Jejunum (tissue), 1 donor: ENCODE measurements around a stretch of chr3.

GRCh38 chr3:71724522-71724852 is 715 bp downstream of the EIF4E3 start:
- PRO-cap: unidirectional peak, plus-strand start at chr3:71724654

- PRO-cap: unidirectional peak, minus-strand start at chr3:71726328
Observed at GRCh38 chr3:71726155-71726764, 1.1 kb upstream of the EIF4E3 start.

DNA sequence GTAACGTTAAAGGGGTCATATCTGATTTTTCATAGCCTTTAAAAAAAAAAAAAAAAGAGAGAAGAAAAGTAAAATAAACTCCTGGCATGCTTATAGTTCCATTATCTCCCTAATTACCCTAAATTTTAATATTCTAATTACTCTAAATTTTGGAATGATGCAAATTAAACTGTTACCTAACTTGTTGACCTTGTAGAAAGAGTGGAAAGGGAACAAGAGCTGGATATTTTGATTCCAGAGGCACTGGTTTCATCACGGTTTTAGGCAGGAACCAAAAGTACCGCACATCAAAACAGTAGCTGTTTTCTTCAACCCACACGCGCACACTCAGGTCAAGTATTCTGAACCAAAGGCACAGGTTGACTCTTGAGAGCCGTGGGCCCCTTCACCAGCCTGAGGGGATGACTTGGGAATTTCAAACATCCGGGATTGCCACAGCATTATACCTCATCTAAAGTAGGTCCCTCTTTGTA is 87.9 kb upstream of the PROK2 start:
- PRO-cap: no peak

DNA sequence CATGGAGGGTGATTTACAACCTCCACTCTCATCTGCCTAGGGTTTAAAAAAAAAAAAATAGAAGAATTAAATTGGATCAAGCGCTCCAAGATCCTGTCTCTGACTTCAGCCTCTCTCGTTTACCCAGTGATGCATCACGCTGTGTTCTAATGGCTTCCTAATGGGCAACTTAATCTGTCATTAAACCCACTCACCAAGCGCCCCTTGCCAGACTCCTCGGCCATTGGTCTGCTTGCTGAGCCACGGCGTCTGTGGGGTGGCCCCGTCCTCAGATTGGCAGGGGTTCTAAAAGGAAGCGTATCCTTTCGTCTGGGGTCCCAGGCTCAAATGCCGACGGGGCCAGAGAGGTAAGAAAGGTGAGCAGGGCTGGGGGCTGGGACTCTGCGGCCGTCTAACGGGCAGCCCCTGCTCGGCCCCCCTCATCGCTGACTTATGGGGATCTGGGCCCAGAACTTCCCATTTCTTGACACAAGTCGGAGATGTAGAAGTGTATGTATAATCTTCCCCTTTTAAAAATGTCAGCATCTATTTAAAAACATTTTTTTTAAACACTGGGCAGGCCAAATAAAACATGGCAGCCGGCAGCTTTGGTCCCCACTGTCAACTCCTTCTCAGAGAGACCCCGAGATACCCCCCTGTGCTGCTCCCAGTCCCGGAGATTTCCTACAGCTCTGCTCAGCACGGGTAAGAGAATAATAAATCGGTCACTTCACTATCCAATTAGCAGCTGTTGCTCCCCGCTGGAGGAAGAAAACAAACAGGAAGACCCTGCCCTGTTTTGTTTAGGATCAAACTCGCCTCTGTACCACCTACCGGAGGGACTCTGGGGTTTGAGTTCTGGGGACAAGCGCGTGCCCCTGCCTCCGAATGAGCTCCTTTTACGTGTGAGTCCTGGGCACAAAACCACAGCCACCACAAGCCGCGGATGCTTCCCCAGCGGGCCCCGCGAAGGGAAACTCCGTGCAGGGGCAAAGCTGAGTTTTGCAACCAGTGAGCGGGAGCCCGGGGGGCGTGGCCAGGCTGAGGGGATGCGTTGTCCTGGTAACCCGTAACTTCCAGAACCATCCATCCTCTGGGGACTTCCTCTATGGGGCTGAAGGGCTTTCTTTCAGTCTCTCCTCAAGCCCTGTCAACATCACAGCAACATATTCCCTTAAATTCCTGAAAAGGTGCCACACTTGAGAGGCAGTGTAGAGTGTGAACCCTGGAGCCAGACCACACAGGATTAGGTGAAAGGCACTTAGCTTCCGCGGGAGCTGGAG is 315.5 kb upstream of the PROK2 start:
- PRO-cap: unidirectional peak, minus-strand start at position 956 of the sequence

DNA sequence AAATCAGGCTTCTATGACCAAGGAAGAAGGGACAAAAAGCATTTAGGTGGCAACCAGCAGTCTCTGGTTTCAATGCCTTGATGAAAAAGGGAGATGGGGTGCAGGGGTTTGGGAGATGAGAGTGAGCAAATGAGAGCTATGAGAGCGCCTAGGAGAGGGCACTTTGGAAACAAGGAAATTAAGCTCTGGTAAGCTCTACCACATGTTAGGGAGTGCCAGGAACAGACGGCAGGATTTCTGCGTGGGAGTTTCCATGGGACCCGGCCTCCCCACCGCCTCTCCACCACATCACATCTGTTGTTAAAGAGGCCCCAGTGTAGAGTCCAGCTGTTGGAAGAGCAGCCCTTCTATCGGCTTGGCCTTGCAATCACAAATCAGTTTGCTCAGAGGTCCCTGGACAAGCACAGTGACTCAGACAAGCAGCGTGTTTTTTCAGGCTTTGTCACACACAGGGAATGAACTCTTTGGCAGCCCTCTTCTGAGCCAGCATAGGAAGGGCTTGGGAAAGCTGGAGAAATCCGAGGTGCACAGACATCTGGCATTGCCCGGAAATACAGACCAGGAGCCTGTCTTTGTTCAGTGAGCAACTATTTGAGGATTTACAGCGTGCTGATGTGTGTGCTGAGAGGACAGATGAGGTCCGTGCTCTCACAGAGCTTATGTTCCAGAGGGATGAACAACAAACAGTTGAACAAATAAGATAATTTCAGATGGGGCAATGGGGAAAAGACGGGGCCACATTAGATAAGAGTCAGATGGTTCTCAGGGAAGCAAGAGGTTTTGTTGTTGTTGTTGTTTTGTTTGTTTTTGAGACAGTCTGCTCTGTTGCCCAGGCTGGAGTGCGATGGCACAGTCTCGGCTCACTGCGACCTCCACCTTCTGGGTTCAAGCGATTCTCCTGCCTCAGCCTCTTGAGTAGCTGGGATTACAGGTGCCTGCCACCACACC is 370.6 kb upstream of the PROK2 start:
- PRO-cap: no peak

- PRO-cap: no peak
Observed at GRCh38 chr3:72165769-72166062, 380.8 kb upstream of the PROK2 start.

DNA sequence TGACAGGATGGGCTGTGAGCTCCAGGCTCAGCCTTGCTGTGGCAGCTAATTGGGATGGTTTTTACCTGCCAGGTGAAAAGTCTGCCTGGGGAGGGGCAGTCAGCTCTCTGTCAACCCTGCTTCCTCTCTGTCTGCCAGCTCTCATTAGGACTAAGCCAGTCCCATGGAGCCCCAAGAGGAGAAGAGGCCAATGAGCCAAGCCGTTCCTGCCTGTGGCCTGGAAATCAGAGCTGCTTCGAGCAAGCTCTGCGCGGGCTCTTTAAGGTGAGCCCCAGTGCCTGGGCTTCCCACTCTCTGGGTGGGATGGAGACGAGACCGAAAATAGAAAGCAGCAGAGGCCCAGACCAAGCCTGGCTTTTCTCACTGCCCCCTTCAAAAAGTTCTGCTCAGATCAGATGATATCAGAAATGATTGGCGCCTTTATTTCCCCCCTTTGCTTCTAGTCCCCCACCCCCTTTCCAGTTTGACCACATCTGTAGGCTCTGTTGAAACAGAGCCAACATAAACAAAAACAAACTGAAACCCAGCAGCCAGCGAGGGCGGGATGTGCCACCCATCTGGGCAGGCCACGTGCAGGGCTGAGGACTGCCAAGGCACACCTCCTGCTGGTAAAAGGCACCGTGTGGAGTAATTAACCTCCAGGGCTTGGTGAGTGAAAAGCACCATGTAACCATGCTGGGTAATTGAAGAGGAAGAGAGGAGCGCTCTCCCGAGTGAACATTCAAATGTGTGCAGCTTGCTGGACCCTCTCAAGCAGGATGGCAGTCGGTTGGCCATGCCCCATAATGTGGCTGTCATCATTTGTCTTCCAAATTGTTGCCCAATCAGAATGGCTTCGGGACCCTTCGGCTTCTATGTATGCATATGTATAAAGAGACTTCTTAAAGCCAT is 471.0 kb upstream of the PROK2 start:
- PRO-cap: no peak

DNA sequence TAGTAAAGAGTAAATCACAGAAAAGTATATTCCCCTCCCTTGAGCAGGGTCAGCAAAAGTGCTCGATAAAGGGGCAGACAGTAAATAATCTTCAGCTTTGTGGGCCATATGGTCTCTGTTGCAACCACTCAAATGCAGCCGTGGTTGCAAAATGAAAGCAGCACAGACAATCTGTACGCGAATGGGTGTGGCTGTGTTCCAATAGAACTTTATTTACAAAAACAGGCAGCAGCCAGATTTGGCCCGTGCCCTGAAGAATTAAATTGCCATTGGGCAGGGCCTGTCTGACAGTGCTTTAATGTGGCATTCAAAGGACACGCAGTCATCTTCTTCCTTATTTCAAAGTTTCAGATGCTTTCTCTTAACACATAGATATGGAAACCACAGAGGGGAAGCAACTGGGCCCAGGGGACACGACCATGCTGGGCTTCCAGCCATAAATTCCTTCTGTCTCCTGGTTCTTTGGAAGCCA is 489.6 kb upstream of the PROK2 start:
- PRO-cap: no peak

DNA sequence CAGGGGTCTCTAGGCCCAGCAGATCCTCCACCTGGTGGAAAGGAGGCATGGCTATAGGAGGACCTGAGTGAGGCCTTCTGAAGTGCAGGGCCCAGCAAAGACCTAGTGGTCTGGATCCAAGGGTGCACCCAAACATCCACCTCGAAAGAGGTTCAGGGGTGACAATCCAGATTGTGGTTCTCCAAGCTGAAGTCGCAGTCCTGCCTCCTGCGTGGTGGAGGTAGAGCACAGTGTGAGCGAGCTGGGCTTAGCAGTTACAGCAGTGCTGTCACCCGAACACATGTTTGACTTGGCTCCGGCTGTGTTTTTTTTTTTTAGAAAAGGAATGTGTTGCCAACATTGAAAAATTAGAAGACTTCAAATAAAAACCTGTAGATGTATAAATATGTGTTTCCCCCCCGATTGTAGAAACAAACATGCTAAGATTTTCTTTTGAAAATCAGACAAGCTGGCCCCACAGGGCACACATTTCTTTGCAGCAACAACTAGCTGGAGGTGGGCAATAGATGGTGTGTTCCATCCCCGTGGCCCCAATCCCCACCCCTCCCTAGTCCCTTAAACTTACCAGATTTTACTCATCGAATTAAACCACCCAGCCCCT is 530.8 kb downstream of the SHQ1 start:
- PRO-cap: no peak

- PRO-cap: no peak
Observed at GRCh38 chr3:72347689-72348410, 500.4 kb downstream of the SHQ1 start.

DNA sequence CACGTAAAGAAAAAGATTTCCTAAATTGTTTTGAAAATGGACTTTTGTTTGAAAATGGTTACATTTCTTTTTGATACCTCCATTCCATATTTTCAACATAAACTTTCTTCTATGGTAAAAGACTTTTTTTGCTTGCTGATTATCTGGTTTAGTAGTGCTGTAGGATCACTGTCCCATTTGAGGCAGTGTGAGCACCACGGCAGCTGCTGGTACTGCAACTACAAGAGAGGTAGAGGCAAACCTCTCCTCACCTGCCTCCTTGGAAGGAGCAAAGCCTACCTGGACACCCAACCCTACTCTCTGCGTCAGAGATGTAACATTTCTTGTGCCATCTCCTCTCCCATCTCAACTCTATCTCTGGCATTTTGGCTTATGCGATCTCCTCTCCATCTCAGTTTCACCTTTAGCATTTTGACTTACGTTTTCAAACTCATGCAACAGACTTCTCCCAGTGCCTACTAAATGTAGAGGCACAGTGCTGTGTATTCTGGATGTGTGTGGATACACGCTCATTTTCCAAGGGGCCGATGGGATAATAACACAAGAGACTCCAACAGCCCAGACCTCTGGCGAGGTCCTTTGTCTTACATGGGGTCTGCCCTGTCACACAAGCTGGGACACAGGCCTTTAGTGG is 460.0 kb downstream of the SHQ1 start:
- PRO-cap: no peak

DNA sequence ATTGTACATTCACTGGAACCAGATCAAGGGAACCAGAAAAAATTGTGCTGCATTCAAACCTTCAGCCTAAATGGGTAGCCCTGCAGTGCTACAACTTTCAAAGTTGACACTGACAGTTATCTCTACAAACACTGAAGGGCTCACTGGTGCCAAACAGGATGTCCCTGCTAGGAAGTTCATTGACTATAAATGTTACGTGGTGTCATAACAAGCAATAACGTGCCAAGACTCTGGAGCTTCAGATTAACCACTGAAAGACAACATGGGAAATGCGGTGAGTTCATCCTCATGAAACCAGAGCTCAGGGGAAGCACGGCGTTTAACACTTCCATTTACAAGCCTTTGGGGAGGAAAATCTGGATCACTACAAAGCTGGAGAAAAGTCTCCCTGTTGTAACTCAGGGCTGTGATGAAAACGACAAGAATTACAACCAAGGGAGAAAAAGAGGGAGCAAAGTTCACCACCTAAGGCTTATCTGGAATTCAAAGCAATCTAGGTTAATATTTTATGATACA is 27.1 kb downstream of the SHQ1 start:
- PRO-cap: no peak

DNA sequence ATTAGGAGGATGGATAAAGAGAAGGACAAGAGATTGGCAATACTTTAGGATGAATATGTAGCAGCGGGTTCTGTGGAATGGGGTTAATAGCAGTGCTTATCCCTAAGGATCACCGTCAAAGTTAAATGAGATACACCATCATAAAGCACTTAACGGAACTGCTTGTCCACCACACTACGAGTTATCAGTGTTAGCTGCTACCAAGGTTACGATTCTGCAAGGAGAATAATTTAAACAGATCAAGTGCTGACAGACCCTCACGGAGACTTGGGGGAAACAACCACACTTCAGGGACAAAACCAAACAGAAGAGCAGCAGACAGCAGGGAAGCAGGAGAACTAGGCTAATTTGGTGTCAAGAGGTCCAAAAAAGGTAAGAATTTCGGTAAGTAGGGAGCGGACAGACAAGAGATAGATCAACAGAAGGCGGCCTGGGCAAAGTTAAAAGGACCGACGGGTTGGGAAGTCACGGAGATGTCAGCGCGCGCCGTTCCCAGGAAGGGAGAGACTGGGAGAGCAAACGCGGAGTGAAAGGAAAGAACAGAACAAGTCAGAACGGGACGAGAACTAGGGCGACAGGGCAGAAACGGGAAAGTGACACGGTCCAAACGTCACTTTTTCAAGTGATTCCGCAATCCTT is 786 bp downstream of the SHQ1 start:
- PRO-cap: no peak

DNA sequence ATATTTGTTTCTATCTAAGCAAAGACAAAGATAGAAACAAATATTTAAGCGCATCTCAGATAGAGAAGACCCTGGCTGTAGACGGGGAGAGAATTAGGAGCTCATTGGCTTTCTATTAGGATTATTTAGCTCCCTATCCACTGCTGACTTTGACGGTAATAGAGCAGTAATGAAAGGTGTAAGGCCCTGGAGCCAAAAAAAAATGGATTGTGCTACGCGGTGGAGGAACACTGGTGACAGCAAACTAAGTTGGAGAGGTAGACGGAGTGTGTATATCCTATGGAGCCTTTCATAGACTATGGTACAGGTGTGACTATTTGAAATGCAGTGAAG is 49.5 kb upstream of the PPP4R2 start:
- PRO-cap: unidirectional peak, minus-strand start at position 204 of the sequence

DNA sequence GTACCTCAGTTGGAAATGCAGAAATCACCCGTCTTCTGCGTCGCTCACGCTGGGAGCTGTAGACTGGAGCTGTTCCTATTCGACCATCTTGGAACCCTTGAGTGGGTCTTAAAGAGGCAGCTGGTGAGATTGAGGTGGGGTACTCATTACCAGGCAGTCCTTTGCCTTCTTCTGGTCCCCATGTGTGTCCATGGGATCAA is 277.3 kb downstream of the EBLN2 start:
- PRO-cap: no peak

GRCh38 chr3:73383668-73384237 is 241.0 kb downstream of the PDZRN3 start:
- PRO-cap: no peak

DNA sequence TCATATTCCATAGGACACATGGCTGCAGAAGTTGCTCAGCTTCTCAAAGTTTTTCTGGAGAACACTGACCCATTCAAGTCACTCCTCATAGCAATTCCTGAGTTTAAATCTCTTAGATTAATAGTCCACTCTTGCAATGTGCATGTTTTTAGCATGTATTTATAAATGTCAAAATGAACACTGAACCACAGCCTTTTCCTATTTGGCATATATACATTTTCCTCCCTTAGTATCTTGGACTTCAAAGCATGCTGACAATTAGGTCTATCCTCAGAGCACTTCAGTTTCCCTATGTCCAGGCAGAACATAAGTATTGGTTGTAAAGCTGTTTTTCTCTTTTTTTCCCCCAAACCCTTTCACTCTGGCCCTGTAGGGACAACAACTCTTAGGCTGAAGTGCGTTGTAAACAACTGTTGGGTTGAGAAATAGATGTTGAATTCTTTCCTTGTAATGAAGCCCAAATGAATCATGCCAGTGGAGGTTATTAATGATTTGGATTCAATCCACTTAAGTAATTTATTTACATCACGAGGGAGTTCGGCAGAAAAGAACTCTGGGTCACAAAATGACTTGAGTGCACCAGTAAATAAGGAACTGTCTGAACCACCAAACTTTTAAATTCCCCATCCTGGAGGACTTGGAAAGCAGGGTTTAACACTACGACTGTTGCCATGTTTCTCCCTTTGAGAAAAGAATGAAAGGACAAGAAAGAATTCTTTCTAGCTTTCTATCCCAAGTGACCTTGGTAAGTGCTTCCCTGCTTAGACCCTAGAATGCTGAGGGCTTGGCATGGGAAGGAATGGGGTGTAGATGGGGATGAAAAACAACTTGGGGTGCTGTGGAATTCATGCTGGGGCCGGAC is 219.0 kb downstream of the PDZRN3 start:
- PRO-cap: no peak

DNA sequence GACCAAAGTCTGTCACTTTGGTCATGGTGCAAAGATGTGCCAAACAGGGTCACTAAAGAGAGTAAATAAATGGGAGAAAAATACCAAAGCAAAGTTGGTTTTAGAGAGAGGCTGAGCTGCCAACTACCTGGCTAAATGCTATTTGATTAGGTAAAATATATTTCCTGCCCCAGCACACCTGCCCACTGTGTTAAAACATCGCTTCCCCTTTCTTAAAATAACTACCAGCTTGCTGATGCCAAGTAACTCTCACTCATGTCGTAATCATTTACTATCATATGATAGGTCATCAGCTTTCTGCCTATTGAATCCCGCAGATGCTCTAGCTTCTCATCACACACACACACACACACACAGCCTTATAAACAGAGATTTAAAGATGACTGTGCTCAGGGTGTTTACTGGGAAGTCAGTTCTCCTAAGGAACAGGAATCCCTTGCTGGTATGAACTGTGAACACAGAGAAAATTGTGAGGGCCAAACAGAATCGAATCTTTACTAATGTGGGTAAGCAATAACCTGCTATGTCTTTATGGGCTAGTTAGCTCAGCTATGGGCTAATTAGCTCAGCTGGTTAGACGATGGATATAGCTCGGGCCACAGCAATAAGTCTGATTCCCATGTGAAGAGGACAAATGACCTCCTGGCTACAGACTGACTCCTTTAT is 173.1 kb downstream of the PDZRN3 start:
- PRO-cap: no peak

DNA sequence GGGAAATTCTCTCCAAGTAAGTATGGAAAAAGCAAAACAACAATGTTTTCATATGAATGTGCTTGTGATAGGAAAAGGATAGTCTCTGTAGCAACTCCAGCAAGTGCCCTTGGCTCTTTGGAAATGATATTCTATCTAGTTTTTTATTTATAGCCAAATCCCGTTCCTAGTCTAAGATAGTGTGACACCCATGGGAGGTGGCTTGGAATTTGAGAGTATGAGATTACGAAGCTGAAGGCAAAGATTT is 119.9 kb downstream of the PDZRN3 start:
- PRO-cap: no peak

DNA sequence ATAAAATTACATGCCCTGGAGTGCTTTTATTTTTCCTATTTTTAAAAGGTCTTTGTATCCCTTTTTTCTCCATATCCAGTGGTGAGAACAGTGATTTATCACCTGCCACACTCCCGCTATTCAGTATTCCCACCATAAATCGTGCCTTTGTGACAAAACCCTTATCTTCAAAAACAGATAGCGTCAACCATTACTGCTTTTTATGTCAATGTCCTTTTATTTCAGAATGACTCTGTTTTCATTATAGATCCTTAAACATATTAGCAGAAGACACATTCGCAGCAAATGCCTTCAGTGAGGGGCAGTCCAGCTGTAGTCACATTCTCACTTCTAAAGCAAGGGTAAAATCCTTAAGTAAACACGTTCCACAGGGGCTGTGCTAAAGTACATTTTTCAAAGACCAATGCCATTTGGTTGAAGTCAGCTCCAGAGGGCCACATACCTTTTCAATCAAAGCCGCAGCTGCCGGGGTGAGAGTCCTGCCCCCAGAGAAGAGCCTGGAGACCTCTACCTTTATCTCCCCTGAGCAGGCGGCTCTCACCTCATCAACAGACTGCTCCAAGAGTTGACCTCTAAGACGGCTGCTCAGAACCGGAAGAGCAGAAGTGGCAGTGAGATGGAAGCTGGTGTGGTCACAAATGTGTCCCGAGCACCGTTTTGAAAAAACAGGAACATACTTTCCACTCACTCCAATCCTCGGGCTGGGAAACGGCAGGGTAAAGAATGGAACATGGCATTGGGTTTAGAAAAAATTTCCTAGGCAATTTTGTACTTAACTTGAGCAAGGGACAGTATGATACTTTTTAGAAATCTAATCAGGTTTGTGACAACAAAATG is 53.3 kb downstream of the PDZRN3 start:
- PRO-cap: no peak